ENCODE measurements around the gene SORCS2.

GRCh38 chr4:7049716-7049997 lies 6.5 kb downstream of the TADA2B start:
CAGE:
- cytosol, long polyA minus RNA, result no peak
- cytosol, long polyA plus RNA, result no peak
- long polyA plus RNA, result no peak
- nucleus, long polyA minus RNA, result no peak
- nucleus, long polyA plus RNA, result no peak

DNA sequence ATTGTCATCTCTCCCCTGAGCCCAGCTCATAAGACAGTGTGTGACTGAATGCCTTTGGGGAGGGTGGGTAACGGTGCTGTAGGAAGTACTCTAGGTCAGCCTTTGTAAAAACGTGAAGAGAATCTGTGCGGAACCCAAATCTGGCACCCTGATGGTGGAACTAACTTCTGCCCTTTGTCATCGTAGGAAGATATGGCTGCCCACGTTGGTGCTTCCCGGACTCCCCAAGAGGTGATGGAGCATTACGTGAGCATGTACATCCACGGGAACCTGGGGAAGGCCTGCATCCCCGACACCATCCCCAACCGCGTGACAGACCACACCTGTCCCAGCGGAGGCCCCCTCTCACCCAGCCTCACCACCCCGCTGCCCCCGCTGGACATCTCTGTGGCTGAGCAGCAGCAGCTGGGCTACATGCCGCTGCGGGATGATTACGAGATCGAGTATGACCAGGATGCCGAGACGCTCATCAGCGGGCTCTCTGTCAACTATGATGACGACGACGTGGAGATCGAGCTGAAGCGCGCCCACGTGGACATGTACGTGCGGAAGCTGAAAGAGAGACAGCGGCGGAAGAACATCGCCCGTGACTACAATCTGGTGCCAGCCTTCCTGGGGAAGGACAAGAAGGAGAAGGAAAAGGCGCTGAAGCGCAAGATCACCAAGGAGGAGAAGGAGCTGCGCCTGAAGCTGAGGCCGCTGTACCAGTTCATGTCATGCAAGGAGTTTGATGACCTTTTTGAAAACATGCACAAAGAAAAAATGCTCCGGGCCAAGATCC lies 10.9 kb downstream of the TADA2B start:
CAGE:
- cytosol, long polyA minus RNA, result no peak
- cytosol, long polyA plus RNA, result no peak
- long polyA plus RNA, result no peak
- nucleus, long polyA minus RNA, result no peak
- nucleus, long polyA plus RNA, result no peak

DNA sequence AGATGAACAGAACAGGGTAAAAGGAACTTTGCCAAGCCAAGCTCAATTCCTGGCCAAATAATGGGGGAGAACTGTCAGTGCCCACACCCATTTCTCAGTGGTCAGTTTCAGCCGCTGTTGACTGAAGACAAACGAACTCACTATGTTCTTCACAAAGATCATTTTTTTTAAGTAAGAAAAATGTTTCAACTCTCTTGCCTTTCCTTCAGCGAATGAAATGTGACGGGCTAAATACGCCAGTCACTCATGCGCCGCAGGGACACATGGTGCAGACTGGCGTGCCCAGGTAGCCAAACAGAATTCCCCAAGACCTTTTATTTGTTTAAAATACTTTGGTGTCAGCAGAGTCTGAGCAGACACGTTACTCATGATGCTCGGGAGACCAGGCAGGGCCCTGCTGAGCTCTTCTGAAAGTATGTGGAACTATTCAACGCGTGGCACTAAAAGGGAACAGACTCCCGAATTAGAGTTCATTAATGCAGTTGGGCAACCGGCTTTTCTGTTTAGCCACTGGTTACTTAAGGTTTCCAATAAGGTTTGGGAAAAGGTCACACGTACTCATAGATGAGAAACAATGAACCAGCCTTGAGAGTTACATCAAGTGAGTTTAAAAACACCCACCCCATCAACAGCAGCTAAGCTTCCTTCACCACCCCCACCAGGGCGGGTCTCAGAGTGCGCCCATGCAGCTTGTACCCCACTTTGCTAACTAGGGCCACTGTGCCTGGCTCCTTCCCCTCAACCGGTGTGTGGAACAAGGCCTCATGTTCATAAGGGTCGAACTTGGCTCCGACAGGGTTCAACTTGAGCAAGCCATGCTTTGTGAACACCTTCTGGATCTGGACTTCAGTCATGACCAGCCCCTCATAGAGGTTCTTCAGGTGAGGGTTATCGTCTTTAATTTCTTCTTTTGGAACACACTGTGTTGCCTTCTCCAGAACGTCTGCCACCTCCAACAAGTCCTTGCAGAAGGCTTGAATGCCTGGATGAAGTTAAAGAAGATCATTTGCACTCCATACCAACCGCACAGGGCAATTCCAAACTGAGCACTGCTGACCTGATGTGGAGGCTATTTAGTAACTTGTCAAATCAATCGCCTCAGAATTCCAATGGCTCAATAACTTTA lies 7.3 kb downstream of the GRPEL1 start:
CAGE:
- cytosol, long polyA minus RNA, result no peak
- cytosol, long polyA plus RNA, result no peak
- long polyA plus RNA, result no peak
- nucleus, long polyA minus RNA, result no peak
- nucleus, long polyA plus RNA, result no peak

DNA sequence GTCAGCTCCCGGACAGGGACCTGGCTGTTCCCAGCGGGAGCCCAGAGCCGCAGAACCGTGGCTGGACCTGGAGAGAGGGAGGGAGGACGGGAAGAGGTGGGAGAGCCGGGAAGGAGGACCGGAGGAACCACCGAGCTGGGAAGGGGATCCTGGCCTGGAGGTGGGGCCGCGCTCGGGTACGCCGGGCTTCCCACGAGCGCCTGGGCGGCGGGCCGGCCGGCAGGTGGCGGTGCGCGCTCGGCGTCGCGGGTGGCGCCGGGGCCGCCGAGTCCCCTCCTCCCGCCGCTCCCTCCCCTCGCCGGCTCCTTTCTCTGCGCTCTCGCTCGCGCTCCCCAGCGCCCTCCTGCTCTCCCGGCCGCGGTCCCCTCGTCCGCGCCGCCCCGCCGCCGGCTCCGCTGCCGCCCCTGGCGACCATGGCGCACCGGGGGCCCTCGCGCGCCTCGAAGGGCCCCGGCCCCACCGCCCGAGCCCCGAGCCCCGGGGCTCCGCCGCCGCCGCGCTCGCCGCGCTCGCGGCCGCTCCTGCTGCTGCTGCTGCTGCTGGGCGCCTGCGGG lies at the start of gene SORCS2:
SORCS2 (plus strand) TSS at position 305 of the 554 bp plus-strand sequence.
CAGE:
- cytosol, long polyA minus RNA, result no peak
- cytosol, long polyA plus RNA, result no peak
- long polyA plus RNA, result no peak
- nucleus, long polyA minus RNA, result no peak
- nucleus, long polyA plus RNA, result no peak

DNA sequence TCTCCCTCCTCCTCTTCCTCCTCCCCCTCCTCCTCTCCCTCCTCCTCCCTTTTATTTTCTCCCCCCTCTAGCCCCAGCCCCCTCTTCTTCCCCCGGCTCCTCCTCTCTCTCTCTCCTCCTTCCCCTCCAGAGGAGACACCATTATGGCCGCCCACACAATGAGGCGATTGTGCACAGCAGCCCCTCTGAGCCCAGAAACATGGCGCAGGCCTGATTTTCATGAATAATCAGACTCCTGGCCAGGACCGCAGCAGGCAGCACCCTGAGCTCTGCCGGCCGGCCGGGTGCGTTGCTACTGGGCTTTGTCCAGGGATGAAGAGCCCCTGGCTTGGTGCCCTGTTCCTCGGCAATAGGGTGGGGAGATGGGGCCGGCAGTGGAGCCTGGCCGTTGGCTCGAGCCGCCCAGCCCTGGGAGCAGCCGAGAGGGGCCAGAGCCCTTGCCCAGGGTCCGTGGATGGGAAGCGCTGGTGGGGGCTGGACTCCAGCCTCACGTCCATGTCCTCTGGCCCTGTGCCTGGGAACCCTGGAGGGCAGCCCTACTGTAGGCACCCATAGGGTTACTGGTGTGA lies 102.9 kb downstream of the SORCS2 start:
CAGE:
- cytosol, long polyA minus RNA, result no peak
- cytosol, long polyA plus RNA, result no peak
- long polyA plus RNA, result no peak
- nucleus, long polyA minus RNA, result no peak
- nucleus, long polyA plus RNA, result no peak

DNA sequence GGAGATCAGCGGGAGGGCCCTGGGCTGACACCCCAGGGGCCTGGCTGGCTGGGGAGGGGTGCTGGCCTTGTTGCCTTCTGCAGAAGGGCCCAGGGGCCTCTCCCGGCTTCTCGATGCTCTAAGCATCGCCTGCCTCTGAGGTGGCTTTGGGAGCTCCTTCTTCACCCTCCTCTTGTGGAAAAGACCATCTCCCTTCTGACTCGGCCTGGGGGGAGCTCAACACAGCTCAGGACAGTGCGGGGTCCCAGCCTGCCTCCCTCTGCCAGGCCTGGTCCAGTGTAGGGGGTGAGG lies 55.3 kb upstream of the PSAPL1 start:
CAGE:
- cytosol, long polyA minus RNA, result no peak
- cytosol, long polyA plus RNA, result no peak
- long polyA plus RNA, result no peak
- nucleus, long polyA minus RNA, result no peak
- nucleus, long polyA plus RNA, result no peak

DNA sequence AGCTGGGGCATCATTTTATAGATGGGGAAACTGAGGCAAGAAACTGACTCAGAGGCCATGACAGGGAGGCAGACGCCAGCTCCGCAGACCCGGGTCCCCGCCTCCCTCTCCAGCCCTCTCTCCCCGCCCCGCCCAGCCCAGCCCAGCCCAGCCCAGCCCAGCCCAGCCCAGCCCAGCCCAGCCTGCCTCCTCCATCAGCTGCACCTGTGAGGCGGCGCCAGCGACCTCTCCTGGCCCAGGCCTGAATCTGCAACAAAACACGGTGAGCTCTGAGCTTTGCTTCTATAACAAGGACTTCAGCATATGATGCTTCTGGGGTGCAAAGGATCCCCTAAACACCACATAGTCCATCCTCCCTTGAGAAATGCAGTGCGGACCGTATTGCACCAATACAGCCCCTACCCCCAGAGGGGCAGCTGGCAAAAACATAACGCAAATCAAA lies 215.9 kb upstream of the PSAPL1 start:
CAGE:
- cytosol, long polyA minus RNA, result no peak
- cytosol, long polyA plus RNA, result no peak
- long polyA plus RNA, result no peak
- nucleus, long polyA minus RNA, result no peak
- nucleus, long polyA plus RNA, result no peak

CAGE:
- cytosol, long polyA minus RNA, result no peak
- cytosol, long polyA plus RNA, result no peak
- long polyA plus RNA, result no peak
- nucleus, long polyA minus RNA, result no peak
- nucleus, long polyA plus RNA, result no peak
Measured at GRCh38 chr4:7746769-7747448, 192.8 kb downstream of the AFAP1 start.

DNA sequence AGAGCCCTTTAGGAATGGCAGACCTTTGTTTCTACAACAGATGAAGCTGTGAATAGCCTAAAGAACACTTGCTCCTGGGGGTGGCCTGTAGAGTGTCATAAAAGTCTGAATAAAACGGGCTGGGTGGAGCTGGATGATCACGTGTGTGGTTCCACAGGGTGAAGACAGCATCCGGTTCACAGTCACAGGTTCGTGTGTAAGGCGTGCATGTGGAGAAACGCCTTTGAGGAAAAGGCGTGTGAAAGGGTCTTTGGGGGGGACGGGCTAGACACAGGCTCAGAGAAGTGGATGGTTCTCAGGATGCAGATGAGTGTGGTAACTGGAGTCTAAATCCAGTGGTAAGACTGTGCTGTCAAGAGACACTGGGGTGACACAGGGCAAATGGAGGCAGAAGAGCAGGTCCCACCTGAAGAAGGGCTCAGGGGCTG lies 156.0 kb downstream of the AFAP1 start:
CAGE:
- cytosol, long polyA minus RNA, result no peak
- cytosol, long polyA plus RNA, result no peak
- long polyA plus RNA, result no peak
- nucleus, long polyA minus RNA, result no peak
- nucleus, long polyA plus RNA, result no peak

DNA sequence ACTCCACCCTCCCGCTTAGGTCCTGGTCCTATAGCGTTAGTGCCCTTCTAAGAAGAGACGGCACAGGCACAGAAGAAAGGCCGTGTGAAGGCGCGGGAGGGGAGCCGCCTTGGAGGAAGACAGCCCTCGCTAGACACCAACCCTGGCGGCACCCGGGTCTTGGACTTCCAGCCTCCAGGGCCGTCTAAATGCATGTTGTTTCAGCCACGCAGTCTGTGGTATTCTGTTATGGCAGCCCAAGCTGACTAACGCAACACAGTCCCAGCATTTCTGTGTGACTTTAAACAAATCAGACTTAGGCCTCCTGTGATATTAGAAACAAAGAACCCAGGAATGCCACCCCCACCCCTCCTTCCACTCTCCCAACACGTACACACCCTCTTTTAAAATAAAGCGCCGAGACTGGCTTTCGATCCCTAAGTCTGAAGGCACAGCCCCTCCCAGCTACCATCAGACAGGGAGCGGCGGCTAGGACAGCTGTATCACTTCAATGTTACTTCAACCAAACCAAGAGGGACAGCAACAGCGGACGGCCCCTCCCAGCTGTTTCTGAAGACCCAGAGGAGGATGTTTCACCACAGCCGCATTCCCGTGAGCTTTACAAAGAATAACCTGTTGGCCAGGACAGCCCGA lies 127.9 kb downstream of the AFAP1 start:
CAGE:
- cytosol, long polyA minus RNA, result no peak
- cytosol, long polyA plus RNA, result no peak
- long polyA plus RNA, result no peak
- nucleus, long polyA minus RNA, result no peak
- nucleus, long polyA plus RNA, result no peak

GRCh38 chr4:7910048-7910455 lies 29.6 kb downstream of the AFAP1 start:
CAGE:
- cytosol, long polyA minus RNA, result no peak
- cytosol, long polyA plus RNA, result no peak
- long polyA plus RNA, result no peak
- nucleus, long polyA minus RNA, result no peak
- nucleus, long polyA plus RNA, result no peak

DNA sequence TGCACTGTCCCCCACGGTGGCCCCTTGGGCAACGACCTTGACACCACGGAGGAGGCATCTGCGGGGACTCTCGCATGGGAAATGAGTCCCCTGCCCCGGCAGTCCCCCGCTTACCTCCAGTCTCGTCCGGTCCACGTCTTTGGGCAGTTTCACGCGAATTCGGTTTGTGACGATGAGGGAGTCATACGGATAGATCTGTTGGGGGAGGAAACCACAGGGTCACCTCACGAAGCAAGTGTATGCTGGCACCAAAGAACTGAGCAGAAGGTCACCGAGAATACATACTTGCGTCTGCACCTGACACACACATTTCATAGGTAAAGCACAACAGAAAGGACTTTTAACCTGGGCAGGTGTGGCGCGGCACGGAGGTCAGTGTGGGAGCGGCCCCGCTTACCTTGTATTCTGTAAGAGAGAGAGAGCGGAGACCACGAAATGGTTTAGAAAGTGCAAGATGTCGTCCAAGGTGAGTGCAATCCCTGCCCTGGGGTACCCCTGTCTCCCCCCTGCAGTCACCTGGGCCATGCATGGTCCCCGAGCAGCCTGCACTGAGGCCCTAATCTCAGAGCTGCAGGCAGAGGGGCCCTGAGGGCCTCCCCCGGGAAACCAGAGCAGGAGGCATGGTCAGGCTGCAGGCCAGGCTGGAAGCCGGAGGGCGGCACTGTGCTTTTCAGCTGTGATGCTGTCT lies 43.6 kb upstream of the AFAP1 start:
CAGE:
- cytosol, long polyA minus RNA, result no peak
- cytosol, long polyA plus RNA, result no peak
- long polyA plus RNA, result no peak
- nucleus, long polyA minus RNA, result no peak
- nucleus, long polyA plus RNA, result no peak

GRCh38 chr4:8165755-8165978 lies 7.1 kb upstream of the ABLIM2 start:
CAGE:
- cytosol, long polyA minus RNA, result no peak
- cytosol, long polyA plus RNA, result no peak
- long polyA plus RNA, result no peak
- nucleus, long polyA minus RNA, result no peak
- nucleus, long polyA plus RNA, result no peak

DNA sequence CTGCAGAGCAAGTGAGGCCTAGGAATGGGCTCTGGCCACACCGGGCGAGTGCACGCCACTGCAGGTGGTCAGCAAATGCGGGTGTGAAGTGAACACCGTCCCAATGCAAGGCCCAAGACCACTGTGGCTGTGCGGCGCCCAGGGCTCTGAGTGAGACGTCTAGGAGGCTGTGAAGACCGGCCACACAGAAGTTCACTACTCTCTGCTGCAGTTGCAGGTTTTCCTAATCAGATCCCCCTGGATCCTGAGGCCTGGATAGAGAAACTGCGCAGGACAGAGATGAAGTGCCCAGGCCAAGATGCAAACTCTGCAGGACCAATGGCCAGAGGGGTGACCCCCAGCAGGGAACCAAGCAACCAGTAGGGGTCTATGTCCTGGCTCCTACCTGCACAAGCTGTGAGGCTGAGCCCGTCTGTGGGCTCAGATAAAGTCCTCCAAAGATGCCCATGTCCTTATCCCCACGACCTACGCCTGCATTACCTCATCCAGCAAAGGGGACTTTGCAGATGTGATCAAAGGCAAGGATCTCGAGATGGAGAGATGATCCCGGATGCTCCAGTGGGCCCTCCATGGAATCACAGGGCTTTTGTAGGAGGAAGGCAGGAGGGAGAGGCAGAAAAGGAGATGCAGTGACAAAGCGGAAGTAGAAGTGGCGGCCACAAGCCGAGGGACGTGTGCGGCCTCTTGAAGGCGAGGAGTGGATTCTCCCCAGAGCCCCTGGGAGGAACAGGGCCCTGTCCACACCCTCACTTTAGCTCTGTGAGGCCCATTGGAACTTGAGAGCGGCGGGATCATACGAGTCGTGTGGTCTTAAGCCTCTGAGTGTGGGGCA lies 9.8 kb downstream of the SH3TC1 start:
CAGE:
- cytosol, long polyA minus RNA, result no peak
- cytosol, long polyA plus RNA, result no peak
- long polyA plus RNA, result no peak
- nucleus, long polyA minus RNA, result no peak
- nucleus, long polyA plus RNA, result no peak

DNA sequence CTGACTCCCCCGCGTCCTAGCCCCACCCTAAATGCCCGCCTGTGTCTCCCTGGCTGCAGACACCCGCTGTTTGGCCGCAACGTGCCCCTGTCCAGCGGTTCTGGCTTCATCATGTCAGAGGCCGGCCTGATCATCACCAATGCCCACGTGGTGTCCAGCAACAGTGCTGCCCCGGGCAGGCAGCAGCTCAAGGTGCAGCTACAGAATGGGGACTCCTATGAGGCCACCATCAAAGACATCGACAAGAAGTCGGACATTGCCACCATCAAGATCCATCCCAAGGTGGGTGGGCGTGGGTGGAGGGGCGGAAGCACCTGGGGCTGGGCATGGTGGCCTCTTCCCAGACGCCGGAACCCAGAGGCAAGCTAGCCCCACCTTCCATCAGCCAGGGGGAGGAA lies 16.9 kb downstream of the HTRA3 start:
CAGE:
- cytosol, long polyA minus RNA, result no peak
- cytosol, long polyA plus RNA, result no peak
- long polyA plus RNA, result no peak
- nucleus, long polyA minus RNA, result no peak
- nucleus, long polyA plus RNA, result no peak

DNA sequence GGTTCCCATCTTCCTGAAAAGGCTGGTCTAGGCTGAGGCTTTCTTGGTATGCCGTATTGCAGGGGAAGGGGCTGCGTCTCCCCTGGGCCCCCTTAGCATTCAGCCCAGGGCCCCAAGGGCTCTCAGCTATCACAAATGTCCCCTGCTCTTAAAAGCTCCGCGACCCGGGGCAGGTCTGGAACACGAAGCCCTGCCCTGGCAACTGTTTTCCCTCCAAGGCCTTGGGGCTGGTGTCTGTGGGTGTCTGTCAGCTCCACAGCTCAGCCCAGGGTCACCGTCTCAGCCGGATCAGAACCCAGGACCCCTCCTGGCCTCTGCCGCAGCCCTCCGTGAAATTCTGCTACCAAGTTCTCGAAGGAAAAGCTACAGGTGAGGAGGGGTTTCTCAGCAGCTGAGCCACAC lies 61.3 kb downstream of the ACOX3 start:
CAGE:
- cytosol, long polyA minus RNA, result no peak
- cytosol, long polyA plus RNA, result no peak
- long polyA plus RNA, result no peak
- nucleus, long polyA minus RNA, result no peak
- nucleus, long polyA plus RNA, result no peak

GRCh38 chr4:8383384-8384171 lies 56.9 kb downstream of the ACOX3 start:
CAGE:
- cytosol, long polyA minus RNA, result no peak
- cytosol, long polyA plus RNA, result no peak
- long polyA plus RNA, result no peak
- nucleus, long polyA minus RNA, result no peak
- nucleus, long polyA plus RNA, result no peak

DNA sequence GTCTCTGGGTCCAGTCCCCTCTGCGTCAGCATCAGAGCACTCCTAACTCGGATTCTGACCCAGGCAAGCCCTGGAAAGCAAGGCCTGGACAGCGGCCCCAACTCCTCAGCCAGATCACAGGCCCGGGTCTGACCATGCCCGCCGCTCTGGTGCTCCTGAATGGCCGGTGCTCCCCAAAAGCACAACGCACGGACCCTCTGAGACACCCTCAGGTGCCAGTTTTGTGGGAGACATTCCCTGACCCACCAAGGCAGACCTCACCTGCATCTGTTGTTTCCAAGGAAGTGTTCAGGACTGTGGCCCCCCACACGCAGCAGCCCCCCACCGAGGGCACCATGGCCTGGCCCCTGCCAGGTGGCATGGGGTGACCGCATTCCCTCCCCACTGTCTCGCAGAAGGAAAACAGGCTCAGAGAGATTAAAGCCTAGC lies 55.8 kb downstream of the ACOX3 start:
CAGE:
- cytosol, long polyA minus RNA, result no peak
- cytosol, long polyA plus RNA, result no peak
- long polyA plus RNA, result no peak
- nucleus, long polyA minus RNA, result no peak
- nucleus, long polyA plus RNA, result no peak

CAGE:
- cytosol, long polyA minus RNA, result no peak
- cytosol, long polyA plus RNA, result no peak
- long polyA plus RNA, result no peak
- nucleus, long polyA minus RNA, result no peak
- nucleus, long polyA plus RNA, result no peak
Measured at GRCh38 chr4:8473802-8474235, 33.2 kb downstream of the TRMT44 start.

DNA sequence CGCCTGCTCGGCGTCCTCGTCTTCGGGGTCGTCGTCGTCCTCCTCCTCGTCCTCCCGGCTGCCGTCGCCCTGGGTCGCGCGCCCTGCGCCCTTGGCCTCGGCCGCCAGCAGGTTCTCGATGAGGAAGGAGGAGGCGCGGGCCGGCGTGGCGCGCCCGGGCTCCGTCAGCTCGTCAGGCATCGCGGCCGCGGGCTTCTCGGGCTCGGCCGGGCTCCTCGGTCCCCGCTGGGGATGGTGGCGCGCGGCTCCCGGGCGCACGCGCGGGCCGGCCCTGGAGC lies 265 bp downstream of the HMX1 start:
CAGE:
- cytosol, long polyA minus RNA, result no peak
- cytosol, long polyA plus RNA, result no peak
- long polyA plus RNA, result no peak
- nucleus, long polyA minus RNA, result no peak
- nucleus, long polyA plus RNA, result no peak

Measured in keratinocyte (primary cell).